Placental pericyte (primary cell): ENCODE results near the genes RGS4 and TMCO1.

- CAGE, long polyA plus RNA, result no peak
Measured at GRCh38 chr1:162229882-162230577, 146.6 kb downstream of the SPATA46 start.

DNA sequence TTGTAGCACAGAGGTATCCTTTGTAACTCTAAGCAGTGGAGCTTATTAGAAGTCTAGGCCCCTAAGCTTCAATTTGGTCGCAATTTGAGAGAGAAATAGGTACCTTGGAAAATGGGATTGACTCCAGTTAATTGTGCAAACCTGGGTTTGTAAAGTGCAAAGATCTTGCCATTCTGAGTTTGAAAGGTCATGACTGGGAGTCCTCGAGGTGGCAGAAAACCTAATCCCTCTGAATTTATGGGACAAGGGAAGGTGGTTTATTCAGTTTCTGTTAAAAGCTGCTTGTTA is 144.7 kb downstream of the SPATA46 start:
- CAGE, long polyA plus RNA, result no peak

GRCh38 chr1:162488050-162488644 is 9.5 kb upstream of the UHMK1 start:
- CAGE, long polyA plus RNA, result no peak

DNA sequence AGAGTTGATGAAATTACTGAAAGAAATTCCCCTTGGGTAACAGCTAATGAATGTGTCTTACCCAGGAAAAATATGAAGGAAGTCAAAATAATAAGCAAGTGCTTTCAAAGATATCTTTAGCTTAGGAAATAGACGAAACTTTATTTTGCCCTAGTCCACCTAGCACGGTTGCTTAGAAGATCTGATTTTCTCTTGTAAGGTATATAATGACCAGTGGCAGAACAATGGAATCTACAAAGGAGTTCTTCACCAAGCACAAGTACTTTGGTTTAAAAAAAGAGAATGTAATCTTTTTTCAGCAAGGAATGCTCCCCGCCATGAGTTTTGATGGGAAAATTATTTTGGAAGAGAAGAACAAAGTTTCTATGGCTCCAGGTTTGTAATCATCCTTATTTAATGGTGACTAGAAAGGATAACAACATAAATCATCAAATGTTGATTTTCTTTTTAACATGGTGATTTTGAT is 17.7 kb downstream of the UAP1 start:
- CAGE, long polyA plus RNA, result no peak

- CAGE, long polyA plus RNA, result no peak
Measured at GRCh38 chr1:162633079-162633870, 1.0 kb downstream of the DDR2 start.

DNA sequence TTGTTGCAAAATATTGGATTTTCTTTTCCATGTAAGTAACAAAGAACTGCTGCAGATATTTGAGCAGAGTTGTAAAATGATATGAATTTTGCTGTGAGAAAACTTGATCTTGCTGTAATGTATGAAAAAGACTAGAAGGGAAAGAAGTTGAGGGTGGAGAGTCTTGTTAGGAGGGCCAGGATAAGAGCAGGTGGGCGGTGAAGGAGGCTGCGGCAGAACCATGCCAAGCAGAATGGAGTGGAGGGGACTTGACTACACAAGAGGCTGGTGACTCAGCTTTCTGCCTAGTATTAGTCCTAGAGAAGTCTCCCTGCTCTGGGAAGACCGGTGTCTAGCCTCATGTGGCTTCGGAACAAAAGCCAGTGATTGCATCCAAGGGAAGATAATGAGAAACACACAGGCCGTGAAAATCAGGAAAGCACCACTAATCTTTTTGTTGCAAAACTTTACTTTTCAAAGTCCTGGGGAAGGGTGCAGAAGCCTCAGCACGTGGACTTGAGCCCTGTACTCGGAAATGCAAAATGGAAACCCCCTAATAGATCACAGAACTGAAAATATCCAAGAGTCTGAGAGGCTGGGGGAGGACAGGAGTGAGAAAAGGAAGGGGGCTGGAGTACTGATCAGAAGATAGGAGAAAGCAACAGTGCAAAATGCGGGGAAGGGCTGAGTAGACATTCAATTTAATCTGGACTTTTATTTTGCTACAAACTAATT is 31.3 kb downstream of the DDR2 start:
- CAGE, long polyA plus RNA, result no peak

DNA sequence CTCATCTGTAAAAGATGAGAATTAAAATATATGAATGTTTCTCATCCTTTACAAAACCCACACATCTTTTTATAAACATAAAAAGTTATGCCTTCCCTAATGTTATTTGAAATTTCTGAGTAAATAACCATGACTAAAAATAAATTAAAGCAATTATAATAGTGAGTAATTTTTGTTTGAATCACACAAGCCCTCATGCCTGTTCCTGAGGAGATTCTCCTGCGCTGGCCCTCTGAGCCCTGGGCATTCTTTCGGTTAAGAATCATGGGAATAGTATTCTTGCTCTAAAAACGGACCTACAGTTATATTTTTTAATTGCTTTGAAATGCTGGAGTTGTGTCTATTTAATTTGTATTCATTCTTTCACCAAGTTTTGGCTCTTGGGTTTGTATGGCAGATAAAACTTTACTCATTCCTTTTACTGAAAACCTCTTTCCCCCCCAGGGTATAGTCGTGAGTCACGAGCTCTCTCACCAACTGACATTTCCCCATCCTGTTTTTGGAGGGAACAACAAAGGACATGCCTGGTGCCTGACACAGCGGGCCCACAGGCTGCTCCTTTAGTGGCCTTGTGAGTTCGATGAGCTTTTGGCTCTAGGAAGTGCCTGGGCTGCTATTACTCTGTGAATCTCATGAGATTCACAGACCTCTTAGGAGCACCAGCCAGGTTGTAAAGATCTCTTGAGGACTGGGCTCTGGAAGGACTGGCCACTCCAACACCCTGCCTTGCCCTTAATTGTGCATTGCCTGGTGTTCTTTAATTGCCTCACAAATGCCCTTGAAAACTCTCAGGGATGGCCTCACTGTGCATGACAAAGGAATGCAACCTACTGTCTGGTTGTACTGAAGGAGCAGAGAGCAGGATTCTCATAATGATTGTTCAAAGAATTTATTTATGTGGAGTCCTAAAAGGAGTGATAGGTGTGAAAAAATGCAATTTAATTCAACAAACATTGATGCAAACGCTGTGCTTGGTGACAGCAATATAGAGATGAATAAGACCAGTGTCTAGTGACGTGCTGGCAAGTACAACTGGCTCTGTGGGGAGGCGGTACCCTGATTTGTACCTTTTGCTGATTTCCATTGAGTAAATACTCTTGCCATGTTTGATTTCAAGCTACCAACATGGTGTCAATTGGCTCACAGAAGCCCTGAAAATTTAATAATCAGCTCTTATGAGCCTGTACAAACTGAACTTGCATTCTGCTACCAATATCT is 58.7 kb downstream of the DDR2 start:
- CAGE, long polyA plus RNA, result no peak

- CAGE, long polyA plus RNA, result no peak
Measured at GRCh38 chr1:162747134-162747747, 43.3 kb upstream of the HSD17B7 start.

GRCh38 chr1:163069109-163069580 is at the start of gene RGS4:
Gene RGS4, plus strand, starts transcription at chr1:163069361.
- CAGE, long polyA plus RNA, result no peak

DNA sequence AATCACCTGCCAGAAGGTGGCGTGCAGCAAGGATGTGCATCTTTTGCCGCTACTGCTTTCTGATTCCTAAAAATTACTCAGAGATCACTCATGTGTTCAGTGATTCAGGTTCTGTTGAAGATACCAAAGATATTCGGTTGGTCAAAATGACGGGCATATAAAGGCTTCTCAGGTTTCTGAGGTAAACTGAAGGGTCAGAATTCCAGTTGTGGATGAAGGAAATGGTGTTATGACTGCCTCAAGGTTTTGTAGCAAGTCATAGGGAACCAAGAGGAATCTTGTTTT is 2.7 kb downstream of the RGS4 start:
- CAGE, long polyA plus RNA, result no peak

- CAGE, long polyA plus RNA, result no peak
Measured at GRCh38 chr1:163093166-163093752, 24.1 kb downstream of the RGS4 start.

GRCh38 chr1:164459009-164459456 is 100.0 kb upstream of the PBX1 start:
- CAGE, long polyA plus RNA, result no peak

DNA sequence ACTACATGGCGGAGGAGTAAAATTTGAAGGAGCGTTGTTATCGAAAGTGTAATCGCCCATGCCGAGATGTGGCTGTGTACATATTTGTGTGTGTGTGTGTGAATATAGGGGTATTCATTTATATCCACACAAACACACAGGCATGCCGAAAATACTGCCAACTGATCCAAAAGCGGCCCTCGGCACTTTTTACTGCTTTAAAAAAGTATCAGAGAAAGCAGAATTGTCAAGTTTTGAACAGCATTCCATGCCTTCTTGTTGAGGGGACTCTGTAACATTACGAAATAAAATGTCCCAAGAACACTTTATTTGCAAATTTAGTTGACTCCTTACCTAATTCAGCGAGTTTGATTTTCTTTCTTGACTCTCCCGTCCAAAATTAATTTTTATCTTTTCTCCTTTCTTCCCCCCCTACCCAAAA is 1.2 kb downstream of the PBX1 start:
- CAGE, long polyA plus RNA, result no peak

DNA sequence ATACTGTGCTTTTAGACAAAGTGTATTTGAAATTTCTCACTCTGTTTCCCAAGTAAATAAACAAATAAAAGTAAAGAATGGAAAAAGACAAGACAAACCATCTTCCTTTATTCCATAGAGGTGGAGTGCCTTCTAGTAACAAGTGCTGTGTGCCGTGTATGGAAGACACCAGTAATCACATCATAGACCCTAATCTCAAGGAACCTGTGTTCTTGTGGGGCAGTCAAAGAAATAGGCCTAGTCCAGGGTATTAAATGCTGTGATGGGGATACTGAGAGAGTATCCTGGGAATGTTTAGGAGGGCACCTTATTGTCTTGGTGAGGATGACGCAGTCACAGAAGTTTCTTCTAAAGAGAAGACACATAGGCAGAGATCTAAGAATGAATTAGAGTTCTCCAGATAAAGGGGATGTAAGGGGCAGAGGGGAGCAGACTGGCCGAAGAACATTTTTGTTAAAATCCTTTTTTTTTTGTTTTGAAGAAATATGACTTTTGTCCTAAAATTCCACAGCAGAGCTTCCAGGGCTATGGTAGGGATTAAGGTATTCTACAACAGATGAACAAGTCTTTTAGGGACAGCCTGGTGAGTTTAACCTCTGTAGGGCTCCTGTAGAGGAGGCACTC is 46.0 kb downstream of the PBX1 start:
- CAGE, long polyA plus RNA, result no peak

GRCh38 chr1:165036410-165036702 is 320.2 kb downstream of the LMX1A start:
- CAGE, long polyA plus RNA, result no peak

- CAGE, long polyA plus RNA, result no peak
Measured at GRCh38 chr1:165768382-165769656, at the start of gene TMCO1. Gene TMCO1, minus strand, starts transcription at chr1:165768868.

DNA sequence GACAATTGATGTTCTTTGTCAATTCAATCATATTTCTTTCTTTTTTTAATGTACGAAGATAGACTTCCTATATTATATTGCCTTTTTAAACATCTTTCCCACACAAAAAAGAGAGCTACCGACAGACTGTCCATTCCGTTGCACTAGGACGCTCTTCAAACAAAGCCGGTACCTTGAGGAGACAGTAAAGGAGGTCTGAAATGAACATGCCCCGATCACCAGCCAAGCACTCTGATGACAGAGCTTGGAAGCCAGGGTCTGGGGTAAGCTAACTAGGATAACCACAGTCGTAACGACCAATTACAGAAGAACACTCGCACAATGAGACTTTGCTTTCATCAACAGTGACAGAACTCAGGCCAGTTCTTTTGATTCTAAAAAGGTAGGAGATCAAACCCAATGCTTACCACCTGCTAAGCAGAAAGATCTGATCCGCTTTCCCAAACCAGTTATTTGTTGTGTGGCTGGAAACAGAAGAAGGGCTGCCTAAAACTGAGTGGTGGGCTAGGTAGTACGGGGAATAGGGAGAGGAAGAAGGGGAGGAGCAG is 38.2 kb downstream of the UCK2 start:
- CAGE, long polyA plus RNA, result no peak

- CAGE, long polyA plus RNA, result no peak
Measured at GRCh38 chr1:165907684-165908431, 80.4 kb downstream of the UCK2 start.

DNA sequence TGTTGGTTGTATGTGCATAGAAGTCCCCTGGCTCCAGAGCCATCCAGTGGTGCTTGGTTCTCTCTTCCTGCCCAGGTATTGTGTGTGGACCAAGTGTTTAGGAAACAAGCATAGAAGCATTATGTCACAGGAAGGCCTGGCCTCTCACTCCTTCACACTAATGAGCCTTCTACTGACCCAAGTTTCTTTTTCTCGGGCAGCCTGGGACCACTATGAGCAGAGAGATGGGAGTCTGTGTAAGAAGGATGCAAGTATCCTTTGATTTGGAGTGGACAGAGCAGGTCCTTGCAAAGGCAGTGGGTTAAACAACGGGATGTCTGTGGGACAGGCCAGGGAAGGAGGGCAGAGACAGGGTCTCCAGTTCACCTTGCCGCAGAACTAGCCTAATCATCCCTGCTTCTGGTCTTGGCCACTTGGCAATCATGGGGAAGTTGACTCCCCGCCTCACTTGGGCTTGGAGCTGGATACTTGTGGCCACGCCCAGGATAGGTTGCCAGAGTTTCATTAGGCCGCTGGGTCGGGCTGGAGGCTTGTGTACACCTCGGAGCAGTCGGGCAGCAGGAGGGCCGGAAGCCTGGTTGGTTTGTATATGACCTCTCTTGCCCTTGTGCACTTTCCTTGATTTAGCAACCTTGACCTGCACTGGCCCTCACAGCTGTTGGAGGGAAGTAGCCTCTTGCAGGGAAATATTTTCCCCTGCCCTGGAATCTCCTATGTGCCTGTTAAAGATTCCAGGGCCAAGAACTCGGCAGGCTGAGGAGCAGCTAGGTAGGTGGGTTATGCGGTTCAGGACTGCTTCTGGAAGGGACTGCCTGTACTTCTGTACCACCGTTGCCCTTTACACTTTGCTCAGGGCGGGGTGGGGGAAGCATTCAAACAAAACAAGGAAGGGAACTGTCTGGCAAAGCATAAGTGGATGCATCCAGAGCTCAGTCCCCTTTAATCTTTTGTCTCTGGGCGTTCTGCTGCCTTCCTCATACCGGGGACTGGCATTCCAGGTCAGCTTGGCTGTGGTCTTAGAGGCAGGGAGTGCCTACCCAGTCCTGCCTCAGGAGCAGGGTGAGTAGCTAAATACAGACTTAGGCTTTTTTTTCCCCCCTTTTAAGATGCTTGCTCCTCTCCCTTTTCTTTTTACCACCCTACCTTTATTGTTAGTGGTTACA is 83.4 kb downstream of the UCK2 start:
- CAGE, long polyA plus RNA, result no peak

GRCh38 chr1:167083290-167083904 is 6.8 kb downstream of the GPA33 start:
- CAGE, long polyA plus RNA, result no peak